ENCODE data around the gene TM9SF2.

DNA sequence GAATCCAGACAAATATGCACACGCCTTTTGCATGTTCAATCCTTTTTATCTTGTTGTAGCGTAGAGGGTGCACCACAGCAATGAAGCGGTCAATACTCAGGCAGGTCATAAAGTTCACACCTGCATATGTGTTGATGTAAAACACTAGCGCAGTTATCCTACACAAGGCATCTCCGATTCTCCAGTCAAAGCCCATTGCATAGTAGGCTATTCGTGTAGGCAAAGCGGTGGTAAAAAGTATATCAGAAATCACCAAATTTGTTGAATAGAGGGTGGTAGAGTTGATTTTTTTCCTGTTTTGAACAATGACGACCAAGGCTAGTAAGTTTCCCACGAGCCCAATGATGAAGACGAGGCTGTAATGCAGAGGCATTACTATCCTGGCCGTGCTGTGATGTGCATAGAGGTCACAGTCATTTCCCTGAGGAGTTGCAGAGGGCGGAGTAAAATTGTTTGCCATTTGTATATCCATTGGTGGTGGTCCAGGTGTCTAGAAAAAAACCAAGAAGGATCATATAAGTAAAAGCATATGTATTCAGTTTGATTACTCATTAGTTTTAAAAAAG is 11.4 kb downstream of the GPR183 start:
- PRO-cap = no peak

GRCh38 chr13:99296266-99297090 is 10.7 kb downstream of the GPR183 start:
- PRO-cap = no peak

DNA sequence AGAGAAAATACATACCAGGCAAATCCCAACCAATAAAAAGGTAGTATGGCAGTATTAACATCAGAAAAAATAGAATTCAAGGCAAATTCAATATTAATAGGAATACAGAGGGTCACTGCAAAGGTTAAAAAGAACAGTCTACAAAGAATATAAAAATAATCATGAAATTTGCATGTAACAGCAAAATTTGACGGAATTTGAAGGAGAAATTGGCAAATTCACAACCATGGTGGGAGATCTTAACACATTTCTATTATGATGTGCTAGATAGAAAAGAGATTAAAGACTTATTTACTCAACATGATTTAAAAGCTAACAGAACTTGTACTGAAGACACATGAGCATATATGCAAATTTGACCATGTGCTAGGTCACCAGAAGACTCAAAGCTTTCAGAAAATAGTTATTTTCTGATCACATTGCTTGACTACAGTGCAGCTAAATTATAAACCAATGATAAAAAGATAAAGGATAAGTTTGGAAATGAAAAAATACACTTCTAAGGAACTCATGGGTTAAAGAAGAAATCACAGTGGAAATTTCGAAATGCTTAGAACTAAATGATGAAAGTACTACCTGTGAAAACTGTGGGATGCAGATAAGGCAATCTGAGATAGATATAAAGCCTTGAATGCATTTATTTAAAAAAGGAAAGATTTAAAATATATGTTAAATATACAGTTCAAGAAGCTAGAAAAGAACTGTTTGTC is 9.2 kb downstream of the GPR183 start:
- PRO-cap = no peak

- PRO-cap = unidirectional peak, plus-strand start at chr13:99307911
Observed at GRCh38 chr13:99307666-99308548, 708 bp upstream of the GPR183 start.

DNA sequence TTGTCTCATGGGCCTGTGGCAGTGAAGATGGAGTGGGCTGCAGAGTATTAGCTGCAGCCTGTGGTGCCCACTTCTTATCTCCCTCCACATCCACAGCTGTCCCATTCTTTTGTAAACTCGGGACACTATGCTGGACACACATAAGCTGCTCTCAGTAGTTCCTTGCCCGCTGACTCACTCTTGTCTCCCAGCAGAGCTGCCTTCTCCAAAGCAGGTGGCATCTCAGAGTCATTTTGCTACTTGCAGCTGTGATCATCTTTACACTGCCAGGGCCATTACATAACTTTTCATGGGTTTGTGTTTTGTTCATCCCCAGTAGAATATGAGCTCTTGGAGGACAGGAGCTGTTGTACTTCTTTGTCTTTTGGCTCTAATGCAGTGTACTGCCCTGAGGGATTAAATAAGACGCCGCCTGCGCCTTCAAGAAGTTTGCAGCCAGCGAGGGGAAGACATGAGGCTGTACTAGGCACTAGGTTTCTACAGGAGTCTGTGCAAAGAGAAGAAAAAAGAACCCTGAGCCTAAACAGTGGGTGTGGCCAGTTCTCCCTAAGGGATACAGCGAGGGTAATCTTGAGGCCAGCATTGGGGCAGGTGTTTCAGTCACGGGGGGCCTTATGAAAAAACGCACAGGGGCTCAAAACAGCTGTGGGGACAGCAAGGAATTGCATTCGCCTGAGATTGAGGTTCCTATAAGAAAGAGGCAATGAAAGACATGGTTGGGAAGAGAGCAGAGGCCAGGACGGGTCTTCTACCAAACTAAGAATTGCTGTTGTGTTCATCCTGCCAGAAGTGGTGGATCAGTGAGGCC is 40.8 kb upstream of the GPR183 start:
- PRO-cap = no peak

GRCh38 chr13:99348756-99349623 is 41.8 kb upstream of the GPR183 start:
- PRO-cap = no peak

DNA sequence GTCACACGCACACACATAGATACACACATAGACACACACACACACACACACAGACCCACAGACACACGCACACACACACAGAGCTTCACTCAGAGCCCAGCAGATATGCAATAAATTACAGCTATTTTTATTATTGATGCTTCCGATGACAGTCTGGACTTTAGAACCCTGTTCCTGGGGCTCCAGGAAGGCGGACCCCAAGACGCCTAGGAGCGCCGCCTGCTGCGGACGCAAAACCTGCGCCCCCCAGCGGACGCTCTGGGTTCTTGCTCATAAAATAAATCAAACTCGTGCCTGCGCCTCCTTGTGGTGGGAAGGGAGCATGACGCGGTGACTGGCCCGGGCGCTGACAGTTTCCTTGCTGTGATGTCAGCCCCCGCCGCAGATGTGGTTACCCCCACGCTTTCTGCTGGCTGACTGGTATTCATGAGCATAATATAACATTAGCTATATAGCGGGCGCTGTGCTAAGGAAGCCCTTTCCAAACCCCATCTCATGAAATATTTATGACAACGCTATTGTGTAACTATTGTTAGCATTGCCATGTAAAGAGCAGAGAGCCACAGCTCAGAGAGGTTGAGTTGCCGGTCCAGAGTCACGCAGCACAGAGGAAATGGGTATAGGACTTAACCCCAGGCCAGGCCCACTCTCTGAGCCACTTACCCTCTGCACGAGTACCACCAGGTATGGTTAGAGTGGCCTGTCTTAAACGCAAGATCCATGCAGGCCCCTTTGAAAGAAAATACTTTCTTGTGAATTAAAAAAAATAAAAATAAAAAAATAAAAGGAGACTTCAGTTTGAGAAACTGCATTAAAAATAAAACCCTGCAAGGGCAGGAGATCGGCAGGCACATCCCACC is 64.3 kb upstream of the TM9SF2 start:
- PRO-cap = no peak

GRCh38 chr13:99500798-99501908 is at the start of gene TM9SF2:
TM9SF2 (plus strand) TSS chr13:99501472.
- PRO-cap = bidirectional peak, plus-strand start at chr13:99501395, minus-strand start at chr13:99501297

DNA sequence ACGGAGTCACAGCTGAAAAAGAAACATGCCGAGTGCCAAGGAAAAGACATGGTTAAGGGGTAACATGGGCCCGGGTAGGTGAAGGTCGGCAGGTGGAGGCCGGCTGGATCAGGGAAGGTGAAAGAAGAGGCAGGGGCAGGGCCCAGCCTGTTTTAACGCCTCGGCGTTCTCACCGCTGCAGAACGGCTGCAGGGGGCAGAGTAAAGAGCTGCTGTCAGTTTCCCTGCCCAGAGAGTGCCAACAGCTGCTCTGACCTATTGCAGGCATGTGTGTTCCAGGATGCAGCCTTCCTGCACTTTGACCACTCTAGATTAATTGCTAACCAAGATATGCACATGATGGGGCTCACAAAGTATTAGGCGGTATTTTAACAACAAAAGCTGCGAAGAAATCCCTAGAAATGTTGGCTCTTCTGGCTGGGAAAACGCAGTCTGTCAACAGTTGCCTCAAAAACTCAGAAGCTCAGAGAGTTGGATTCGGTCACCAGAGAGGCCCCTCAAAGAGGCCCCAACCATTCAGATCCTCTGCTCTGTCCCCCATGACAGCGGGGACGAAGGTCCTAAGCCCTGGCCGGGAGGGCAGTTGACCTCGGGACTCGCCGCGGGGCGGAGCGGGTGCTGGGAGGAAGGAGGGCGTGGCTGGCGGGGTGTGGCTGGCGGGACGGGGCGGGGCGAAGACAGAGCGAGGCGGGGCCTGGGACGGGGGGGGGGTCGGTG is 422 bp upstream of the CLYBL start:
- PRO-cap = bidirectional peak, plus-strand start outside the sequence, minus-strand start at position 597 of the sequence

GRCh38 chr13:99661719-99662212 is 55.3 kb downstream of the CLYBL start:
- PRO-cap = no peak

DNA sequence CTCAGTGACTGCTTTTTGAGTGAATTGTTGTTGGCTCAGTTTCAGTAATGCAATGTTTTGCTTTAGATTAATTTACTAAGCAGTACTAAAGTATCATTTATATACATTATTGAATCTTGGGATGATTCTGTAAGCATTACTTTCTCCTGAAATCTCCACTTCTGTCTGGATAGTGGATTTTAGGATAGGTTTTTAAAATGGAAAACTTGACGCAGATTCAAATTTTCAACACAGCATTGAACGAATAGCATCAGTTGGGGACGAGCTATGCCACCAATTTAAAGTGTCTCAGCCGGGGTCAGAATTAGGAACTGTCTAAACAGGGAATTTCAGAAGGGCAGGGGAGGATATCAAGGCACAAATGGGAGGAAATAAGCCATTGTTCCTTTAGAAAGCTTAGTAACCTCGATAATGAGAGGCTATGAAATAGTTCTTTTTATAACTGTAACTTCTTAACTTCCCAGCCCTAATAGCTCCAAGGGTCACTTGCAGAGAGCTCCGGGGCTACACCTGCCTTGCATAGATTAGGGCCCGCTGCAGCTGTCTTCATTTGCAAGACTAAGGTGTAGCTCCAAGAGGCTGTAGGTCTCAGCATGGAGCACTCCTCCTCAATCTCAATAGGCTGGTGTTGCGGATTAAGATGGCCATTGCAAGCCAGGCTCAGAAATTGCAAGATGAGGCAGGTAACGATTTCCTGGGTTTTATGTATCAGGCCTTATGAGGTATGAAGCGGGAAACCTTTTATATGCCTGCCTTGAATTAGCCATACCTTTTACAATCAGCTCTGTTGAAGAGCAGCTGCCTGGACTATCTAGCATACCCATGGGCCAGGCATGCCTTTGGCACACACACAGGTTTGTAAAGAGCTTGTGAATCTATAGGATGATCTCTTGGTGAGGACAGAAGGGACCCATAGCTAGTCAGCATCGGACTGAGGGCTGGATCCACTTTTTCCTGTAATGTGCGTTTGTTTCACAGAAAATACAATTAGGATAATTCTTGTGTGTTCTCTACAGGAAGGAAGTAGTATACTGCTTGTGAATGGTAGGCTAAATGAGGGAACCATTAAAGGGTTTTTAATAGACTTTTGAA is 80.4 kb downstream of the CLYBL start:
- PRO-cap = no peak

DNA sequence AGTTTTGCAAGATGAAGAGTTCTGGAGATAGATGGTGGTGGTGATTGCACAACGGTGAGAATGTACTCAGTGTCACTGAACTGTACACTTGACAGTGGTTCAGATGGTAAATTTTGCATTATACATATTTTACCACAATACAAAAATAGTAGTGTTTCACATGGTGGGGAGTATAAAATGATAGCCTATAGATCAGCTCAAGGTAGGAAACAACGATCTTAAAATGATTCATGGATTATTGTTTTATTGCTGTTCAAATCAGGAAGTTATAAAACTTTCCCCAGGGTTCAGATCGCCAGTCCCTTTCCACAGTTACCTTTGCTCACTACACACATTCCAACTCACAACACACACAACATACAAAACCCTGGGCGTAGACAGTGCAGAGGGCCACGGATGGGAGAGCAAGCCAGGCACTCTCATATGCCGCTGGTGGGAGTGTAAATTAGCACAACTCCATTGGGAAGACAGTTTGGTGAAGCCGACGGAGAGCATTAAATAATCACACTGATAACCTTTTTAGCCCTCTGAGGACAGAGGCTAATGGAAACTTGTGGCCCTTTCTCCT is 145.3 kb downstream of the CLYBL start:
- PRO-cap = no peak

- PRO-cap = no peak
Observed at GRCh38 chr13:99978744-99979427, 2.7 kb upstream of the ZIC2 start.

GRCh38 chr13:99991000-99991853 is 9.6 kb downstream of the ZIC2 start:
- PRO-cap = no peak

DNA sequence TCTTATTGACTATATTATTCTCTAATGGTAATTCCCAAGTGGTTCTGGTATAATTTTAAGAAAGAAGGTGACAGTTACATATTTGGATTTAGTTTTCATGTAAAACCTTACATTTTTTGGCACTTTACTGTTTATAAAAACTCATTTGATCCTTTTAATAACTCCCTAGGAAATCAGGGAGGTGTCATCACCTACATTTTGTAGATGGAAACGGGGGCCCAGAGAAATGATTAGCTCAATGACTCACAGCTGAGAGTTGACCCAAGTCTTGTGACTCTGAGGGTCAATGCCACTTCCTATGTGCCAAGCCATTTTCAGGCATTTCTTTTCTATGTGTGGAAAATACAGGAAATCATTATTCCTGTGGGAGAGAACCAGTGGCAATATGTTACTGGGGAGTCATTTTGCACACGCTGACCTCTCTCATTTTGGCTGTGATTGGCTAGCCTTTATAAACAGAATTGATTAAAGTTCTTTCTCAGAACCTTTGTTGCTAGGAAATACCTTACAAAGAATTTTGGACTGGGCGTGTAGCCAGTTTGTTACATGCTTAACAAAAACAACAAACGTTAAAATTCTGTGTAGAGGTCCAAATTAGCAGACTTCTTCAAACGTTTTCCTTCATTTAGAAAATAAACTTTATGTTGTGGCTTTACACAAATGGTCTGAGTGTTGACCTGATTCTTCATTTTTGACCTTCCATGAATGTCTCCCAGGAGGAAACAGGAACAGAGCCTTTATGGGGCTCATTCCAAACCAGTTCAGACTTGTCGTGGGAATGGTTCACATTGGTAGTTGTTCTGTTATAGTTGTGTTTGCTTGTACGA is 11.3 kb downstream of the PCCA start:
- PRO-cap = no peak

GRCh38 chr13:100326469-100326764 is 237.5 kb downstream of the PCCA start:
- PRO-cap = no peak

DNA sequence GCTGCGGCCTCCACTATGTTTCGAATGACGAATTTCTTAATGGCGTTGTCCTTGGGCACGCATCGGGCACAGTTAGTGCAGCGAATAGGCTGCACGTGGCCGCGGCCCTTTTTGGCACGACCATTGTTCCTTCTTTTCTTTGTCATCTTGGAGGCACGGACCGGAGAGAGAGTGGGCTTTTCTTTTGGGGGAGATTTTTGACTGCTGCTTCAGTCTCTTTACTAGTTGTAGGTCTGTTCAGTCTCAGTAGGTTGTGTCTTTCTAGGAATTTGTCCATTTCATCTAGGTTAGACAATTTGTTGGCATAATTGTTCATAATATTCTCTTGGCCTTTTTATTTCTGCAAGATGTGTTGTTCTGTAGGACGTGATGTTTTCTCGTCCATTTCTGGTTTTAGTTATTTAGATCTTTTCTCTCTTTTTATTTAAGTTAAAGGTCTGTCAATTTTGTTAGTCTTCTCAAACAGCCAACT is 48.5 kb downstream of the GGACT start:
- PRO-cap = no peak

- PRO-cap = no peak
Observed at GRCh38 chr13:100610172-100610860, 21.7 kb upstream of the GGACT start.

DNA sequence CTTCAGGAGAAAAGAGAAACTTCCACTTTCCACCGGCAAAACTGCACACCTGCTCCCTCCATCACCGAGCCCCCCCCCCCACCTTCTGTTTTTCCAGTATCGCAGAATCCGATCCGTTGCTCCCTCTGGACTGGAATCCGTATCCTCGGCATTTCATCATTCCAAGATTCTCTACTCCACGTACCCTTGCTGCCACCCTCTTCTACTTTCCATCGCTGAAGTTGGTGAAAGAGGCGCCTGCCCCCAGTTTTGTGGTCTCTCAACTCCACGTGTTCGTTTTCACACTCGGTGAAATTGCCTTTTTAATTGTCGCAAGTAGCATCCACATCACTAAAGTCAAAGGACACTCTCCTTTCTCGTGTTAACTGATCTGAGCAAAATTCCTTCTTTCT is 955 bp upstream of the TMTC4 start:
- PRO-cap = no peak

DNA sequence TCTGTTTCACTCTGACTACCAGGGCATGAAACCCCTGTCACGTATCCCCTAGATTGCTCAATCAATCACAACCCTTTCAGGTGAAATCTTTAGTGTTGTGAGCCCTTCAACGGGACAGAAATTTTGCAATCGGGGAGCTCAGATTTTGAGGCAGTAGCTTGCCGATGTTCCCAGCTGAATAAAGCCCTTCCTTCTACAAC is 176.8 kb downstream of the FGF14 start:
- PRO-cap = no peak